Umbilical cord (tissue), 2 donors: Measurements from ENCODE around the genes GSX2 and PDGFRA.

DNA sequence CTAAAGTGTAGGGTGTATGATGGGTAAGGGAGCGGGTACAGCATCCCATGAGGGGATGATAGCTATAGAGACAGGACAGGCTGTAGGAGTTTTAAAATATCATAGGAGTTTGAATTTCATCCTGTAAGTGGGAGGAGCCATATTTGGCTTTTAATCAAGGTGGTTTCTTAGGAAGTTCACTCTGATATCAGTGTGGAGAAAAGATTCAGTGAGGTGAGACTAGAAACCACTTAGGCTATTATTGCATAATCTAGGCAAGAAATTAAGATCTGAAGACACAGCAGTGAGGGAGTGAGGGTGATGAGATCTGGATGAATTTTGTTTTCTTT, 48.4 kb downstream of the SLAIN2 start:
- RAMPAGE, long total RNA = no peak

GRCh38 chr4:48550656-48550857, 60.5 kb downstream of the ZAR1 start:
- RAMPAGE, long total RNA = no peak

DNA sequence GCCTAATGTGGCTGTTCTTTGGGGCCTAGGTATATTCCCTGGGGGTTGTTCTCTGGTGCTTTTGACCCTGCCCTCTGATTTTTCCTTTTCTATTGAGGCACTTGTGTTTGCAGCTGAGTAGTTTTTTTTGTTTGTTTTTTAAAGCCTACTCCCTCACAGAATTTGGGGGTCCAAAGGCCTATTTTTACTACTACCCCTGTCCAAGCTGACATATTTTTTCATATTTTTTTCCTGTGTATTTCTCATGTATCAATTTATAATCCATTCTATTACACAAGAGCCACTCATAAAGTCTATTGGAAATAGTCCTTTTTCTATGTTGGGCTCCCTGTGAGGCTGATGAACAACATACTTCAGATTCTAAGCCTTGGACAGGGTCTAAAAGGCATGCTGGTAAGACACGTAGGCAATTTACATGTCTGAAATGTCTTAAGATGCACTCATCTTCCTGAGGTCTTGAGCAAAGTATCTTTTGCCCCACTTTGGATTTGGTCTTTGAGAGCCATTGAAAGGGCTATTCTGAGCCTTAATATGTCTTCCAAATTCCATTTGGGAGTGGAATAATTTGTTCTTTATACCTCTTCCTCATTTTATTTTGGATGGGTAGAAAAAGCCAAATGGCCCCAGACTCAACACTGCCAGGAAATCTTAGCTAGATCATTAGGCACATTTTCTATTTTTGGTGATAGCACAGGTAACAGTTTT, 31.7 kb downstream of the OCIAD1 start:
- RAMPAGE, long total RNA = no peak

DNA sequence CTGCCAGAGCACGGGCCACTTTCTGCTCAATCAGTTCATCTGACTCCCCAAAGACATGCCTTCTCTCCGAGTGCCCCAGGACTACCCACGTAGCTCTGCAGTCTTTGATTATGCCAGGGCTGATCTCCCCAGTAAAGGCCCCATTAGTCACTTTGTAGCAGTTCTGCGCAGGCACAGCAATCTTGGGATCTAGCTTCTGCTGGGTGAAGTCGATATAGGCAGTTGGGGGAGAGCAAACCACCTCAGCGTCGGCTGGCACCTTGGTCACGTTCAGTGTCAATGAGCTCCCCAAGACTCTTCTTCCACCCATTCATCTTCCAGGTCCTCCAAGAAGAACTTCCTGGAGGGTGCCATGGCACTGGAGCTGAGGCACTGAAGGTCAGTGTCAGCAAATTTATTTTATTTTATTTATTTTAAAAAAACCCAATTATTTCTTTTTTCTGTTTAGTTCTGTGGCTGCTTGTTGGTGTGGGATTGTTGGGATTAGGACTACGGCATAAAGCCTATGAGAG, 30.8 kb downstream of the CWH43 start:
- RAMPAGE, long total RNA = no peak

DNA sequence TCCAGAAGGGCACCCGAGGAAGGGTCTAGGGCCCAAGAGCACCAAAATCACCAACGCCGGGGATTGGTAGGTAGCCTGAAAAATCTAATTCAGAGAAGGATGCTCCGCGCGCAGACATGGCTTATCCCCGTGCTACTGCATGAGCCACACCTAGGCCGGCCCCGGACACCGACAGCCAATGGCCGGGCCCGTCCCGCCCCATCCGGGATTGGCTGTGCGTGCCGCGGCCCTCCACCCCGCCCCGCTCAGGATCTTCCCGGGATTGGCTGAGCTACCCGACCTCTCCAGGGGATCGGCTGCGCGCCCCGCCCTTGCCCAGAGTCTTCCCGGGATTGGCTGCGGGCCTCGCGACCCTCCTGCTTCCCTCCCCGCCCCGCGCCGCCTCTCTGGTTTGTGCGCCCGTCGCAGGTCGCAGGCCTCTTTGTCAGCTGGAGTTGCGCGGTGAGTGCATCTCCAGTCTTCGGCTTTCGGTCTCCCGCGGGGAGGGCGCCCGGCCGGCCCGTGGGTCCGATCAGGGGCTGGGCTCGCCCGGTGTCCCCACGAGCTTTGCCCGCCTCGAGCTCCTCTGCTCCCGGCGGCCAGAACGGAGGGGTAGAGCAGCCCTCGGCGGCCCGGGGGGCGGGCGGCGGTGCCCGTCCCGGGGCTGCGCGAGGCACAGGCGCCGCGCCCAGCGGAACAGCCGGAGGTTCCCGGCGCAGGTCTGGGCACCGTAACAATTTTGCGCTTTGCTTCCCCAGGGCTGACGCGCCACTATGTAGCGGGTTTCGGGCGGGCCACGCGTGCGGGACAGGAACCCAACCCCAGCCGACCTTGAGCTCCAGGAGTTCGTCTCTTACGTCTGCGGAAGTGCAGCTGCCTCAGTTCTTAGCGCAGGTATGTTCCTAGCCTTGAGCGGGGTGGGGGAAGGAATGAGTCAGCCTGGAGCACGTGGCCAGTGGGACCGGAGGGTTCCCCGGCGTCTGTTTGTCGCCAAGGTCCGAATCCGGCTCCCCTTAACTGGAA, 38.8 kb downstream of the ERVMER34-1 start:
- RAMPAGE, long total RNA = no peak

- RAMPAGE, long total RNA = no peak
These were observed 84.6 kb downstream of the RASL11B start for GRCh38 chr4:52946715-52947132.

- RAMPAGE, long total RNA = no peak
These were observed 147.6 kb downstream of the RASL11B start for GRCh38 chr4:53009701-53010196.

- RAMPAGE, long total RNA = no peak
These were observed 194.6 kb upstream of the LNX1 start for GRCh38 chr4:53785904-53786321.

- RAMPAGE, long total RNA = no peak
These were observed 150.0 kb downstream of the CHIC2 start for GRCh38 chr4:53914134-53914997.

DNA sequence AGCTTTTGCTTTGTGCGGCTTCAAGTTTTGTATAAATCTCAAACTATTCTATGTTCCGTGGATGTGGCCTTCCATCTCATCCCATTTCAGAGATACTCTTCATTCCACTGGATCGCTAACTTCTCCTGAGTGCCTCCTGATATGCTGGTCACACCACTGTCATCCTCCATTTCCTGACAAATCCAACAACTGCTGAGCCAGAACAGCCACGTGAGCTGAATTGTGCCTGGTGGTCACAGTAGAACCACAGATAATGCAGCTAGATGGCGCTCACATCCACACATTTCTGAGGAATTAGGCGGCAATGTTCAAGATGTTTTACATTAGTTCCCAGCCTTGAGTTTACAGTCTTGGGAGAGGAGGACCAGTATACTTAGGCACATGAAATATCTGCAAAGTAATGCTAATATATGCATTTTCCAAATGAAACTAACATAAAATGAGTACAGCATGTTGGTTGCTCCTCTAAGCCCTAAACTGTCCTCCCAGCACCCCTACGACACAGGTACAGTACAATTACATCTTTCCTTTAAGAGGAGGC, 134.4 kb downstream of the CHIC2 start:
- RAMPAGE, long total RNA = no peak

DNA sequence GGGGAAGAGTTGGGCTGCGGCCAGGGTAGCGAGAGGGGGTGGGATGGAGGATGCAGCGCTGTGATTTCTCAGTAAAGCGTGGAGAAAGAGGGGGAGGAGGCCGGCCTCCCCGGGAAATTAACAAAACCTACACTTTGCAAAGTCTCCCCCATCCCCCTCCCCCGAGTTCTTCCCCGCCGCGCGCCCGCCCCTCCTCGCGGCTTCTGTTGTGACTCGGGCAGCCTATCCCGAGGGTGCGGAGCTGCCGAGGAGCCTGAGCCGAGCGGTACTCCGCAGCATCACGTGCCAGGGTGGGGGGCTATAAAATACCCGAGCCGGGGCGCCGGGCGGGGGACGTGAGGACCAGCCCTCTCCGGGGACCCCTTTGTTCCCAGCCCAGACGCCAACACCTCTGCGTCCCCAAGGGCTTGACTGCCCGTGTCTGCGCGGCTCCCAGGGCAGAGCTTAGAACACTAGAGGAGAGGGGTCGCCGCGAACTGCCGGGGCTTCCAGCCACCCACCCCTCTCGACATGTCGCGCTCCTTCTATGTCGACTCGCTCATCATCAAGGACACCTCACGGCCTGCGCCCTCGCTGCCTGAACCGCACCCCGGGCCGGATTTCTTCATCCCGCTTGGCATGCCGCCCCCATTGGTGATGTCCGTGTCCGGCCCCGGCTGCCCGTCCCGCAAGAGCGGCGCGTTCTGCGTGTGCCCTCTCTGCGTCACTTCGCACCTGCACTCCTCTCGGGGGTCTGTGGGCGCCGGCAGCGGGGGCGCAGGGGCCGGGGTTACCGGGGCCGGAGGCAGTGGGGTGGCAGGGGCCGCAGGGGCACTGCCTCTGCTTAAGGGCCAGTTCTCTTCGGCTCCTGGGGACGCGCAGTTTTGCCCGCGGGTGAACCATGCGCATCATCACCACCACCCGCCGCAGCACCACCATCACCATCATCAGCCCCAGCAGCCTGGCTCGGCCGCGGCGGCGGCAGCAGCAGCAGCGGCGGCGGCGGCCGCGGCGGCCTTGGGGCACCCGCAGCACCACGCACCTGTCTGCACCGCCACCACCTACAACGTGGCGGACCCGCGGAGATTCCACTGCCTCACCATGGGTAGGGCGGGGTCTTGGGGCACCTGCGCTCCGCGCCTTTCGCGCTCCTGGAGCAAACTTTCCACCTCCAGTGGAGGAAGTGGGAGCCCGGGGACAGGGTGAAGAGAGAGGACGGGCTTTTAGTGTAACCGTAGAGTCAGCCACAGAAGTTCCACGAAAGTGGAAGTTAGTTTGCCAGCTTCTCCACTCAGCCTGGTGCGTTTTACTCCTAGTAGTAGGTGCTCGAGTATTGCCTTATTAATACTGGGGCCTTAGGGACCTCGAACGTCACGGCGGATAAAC, at the start of gene GSX2:
Gene GSX2, plus strand, starts transcription at position 329 of the 1,365 bp plus-strand sequence.
- RAMPAGE, long total RNA = no peak

DNA sequence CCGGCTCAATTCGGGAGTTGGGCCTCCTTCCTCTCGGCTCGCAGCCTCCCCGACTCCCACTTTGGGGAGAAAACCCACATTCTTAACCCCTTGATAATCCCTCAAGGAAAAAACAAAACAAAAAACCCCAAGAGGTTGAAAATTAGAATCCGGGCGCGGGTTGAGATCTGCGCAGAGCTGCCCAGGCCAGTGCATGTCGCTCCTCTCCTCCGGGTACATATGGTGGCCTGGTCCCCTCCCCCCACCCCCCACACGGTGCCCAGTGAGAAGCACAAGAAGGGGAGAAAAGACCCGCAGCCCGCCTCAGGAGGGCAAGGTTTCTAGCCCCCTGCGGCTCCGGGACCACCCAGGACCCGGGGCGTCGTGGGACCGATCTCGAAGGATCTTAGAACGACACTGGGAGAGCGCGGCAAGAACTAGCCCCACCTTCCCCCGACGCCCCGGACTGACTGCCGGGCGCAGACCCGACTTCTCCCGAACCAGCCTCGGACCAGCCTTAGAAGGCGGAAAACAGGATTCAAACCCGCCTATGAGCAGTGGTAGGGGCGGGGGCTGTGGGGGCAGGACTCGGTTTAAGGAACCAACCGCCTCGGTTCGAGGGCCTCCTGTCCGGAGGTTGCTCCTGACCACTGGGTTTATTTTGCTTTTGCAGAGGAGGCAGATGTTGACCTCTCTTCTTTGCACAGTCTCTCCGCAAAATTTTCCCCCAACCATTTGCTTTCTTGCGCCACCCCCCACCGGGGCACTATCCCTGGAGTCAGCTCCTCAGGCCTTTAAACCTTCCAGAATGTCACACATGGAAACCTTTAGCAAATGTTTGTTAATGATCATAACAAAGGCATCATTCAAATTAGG, 2.4 kb upstream of the PDGFRA start:
- RAMPAGE, long total RNA = no peak

DNA sequence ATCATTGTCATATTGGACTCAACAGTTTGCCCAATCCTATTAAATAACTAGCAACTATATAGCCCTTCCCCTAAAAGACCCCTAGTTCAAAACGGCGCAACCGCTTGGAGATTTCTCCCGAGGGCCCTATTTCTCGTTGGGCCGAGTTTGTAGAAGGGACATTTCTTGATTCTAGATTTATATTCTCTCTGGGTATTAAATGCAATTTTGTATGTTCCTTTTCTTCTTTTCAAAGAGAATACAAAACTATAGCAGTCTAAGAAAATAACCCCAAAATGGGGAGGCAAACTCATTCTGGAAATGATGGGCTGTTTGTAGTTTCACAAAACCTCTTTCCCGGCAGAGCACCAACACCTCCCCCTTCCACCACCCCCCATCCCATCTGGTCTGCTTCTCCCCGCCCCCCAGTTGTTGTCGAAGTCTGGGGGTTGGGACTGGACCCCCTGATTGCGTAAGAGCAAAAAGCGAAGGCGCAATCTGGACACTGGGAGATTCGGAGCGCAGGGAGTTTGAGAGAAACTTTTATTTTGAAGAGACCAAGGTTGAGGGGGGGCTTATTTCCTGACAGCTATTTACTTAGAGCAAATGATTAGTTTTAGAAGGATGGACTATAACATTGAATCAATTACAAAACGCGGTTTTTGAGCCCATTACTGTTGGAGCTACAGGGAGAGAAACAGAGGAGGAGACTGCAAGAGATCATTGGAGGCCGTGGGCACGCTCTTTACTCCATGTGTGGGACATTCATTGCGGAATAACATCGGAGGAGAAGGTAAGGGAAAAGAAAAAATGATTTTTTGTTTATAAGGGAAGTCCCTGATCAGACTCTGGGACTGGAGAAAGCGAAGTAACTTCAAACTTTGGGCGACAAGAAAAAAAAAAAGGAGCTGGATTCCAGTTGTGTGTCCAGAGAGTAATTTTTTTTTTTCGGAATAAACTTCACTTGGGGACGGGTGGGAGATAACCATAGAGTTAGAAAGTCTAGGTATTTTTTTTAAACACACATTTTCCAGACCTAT, at the start of gene PDGFRA:
Gene PDGFRA, plus strand, starts transcription at position 650 of the 1,019 bp plus-strand sequence.
- RAMPAGE, long total RNA = start-site peak on the plus strand centred at position 581 of the sequence, 203 bp wide, 467 and 919 reads in 2 replicates

DNA sequence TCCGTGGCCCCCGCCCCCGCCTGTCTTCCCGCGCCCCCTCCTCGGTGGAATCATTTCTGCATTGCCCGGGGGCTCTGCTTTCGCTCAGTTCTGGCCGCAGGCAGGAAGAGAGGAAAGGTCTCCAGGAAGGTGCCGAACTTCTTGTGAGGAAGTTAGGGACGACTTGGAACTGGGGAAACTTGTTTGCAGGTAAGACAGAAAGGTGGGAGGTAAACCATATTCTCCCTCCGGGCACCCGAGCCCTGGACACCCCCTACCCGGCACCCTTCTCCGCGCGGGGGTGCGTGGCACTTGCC, 1.3 kb downstream of the PDGFRA start:
- RAMPAGE, long total RNA = no peak

GRCh38 chr4:54534902-54535308, 122.9 kb upstream of the KIT start:
- RAMPAGE, long total RNA = no peak

DNA sequence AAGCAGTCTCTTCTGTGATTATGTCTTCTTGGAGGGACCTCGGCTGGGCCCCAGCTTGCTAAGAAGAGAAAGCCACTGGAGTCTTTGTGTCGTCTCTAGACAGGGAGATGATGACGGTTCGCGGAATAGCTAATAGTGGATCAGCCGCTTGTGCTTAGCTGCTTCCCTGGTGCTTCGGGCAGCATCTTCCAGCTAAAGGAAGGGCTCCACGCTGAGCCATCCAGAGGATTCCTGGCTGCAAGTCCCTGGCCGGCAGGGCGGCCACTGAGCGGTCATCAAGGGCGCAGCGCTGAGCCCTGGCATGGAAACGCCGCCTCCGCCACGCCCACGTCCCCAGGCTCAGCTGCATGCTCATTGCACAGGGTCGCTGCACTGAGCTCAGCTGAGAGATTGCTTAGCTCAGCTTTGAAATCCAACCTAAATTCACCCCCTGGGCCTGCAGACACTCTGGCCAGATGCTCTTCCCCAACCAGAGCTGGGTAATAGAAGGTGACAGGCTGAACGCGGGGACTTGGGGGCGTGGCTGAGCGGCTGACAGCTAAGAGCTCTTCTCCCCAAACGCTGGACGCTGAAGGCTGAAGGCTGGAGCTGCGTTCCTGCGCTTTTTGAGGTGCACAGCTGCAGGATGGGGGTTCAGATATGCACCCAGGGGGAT, 118.2 kb upstream of the KIT start:
- RAMPAGE, long total RNA = no peak

DNA sequence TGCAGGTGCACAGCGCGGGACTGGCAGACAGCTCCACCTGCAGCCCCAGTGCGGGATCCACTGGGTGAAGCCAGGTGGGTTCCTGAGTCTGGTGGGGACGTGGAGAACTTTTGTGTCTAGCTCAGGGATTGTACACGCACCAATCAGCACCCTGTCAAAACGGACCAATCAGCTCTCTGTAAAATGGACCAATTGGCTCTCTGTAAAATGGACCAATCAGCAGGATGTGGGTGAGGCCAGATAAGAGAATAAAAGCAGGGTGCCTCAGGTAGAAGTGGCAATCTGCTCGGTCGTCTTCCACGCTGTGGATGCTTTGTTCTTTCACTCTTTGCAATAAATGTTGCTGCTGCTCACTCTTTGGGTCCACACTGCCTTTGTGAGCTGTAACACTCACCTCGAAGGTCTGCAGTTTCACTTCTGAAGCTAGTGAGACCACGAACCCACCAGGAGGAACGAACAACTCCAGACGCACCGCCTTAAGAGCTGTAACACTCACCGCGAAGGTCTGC, 24.8 kb upstream of the KIT start:
- RAMPAGE, long total RNA = no peak

DNA sequence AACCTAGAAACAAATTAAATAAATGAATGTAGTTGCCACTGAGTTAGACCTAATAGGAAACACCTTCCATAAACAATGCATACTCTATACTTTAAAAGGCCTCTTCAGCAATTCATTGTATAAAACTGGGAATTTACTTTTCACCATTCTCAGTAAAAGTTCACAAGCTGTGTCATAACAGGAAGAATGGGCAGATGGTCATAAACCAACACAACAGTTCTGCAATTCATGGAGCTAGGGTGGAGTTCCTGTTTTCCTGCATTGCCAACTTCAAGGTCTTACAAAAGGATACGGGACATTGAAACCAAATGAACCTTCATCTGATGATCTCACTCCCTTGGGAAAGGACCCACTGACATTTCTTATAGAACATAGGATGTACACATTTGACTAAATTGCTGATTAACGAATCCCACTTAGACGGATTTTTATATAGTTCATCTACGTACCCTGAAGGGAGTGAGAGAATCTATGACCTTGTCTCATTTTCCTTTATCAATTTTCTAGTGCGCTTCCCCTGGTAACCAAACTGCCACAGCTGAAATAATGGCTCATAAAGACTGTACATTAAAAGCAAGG, 4.1 kb downstream of the KDR start:
- RAMPAGE, long total RNA = no peak

DNA sequence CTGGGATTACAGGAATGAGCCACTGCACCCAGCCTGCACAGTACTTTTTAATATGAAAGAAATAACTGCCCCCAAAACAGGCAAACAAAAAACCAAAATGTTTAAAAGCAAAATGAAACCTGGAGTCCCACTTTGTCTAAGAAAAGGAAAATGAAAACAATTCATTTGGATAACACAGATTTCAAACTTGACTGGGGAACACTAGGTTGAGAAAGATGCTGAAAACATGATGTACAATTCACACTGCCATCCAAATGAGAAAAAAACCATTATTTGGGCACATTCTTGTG, 2.4 kb downstream of the KDR start:
- RAMPAGE, long total RNA = no peak

DNA sequence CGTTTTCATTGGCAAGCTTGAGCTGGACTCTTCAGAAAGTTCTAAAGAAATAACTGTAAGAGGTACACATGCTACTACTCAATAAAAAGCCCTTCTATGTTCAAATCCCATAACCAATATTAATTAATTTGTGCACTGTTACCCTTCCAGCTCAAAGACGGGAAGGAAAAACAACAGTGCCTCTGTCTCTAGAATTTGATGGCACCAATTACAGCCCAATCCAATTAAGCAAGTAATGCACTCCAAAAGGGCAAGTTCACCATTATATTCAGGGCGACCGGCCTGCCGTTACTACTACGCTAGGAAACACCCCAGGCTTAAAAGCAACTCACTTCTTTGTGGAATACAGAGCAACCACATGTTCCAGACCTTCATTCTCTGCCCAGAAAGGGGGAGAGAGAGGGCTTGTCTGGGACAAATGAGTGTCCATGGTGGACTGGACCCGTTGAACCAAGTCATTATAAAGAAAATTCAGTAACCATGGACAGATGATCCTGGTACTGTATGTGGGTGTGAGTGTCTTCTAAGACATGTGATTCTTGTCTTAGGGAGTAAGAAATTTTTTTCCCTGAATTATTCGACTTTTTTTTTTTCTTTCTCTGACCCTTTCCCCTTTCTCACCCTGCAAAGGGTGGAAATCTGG, 1.6 kb downstream of the KDR start:
- RAMPAGE, long total RNA = no peak